AG08470 (cell line): Measurements from ENCODE around the genes ZMIZ2, MYO1G and RAMP3.

DNA sequence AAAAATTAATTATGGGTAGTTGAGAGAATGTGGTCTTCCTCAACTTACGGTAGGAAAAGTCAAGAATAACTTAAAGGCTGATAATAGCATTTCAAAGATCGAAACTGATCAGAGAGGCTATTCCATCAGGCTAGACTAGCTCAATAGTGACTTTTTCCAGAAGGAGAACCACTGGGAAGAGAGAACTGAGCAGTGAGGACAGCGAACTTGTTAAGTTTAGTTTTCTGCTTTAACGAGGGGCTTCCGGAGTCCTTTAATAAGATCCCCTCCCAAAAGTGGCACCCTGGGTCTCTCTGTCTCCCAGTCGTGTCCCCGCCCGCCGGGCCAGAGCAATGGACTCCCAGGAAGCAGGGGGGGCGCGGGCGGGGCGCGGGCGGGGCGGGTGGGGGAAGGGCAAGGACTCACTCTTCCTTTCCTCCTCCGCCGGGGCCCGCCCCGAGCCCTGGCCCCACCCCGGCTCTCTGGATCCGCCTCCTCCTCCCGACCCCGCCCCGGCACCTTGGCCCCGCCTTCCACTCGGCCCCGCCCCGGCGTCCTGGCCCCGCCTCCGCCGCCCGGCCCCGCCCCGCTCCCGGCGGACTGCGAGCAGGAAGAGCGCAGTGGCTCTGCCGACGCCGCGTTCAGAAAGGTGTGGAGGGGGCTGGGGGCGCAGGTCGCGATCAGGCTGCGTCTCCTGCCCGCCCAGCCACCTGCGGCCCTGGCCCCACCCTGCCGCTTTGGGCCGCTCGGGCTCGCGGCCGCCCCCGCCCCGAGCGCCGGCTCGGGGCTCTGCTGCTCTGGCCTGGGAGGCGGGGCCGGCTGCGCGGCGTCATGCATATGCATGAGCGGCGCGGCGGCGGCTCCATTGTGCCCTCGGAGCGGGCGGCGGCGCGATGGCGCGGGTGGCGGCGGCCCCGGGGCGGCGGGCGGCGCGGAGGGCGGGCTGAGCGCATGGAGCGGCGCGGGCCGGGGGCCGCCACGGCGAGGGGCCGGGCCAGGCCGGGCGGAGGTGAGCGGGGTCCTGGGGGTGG is at the start of gene ZMIZ2:
Gene ZMIZ2, plus strand, starts transcription at position 844 of the 1,010 bp plus-strand sequence.
- RRBS: 1% methylated on average over 44 of the region's 100 CpGs

- RRBS: no CpG with 5 or more reads among the region's 3 CpGs
These were observed 18.1 kb downstream of the PURB start for GRCh38 chr7:44867134-44867793.

DNA sequence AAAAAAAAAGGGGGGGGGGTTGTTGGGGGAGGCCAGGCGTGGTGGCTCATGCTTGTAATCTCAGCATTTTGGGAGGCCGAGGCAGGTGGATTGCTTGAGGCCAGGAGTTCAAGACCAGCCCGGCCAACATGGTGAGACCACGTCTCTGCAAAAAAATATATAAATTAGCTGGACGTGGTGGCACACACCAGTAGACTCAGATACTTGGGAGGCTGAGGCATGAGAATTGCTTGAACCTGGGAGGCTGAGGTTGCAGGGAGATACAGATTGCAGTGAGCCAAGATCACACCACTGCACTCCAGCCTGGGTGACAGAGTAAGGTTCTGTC is 22.1 kb downstream of the MYO1G start:
- RRBS: no CpG with 5 or more reads among the region's 5 CpGs

DNA sequence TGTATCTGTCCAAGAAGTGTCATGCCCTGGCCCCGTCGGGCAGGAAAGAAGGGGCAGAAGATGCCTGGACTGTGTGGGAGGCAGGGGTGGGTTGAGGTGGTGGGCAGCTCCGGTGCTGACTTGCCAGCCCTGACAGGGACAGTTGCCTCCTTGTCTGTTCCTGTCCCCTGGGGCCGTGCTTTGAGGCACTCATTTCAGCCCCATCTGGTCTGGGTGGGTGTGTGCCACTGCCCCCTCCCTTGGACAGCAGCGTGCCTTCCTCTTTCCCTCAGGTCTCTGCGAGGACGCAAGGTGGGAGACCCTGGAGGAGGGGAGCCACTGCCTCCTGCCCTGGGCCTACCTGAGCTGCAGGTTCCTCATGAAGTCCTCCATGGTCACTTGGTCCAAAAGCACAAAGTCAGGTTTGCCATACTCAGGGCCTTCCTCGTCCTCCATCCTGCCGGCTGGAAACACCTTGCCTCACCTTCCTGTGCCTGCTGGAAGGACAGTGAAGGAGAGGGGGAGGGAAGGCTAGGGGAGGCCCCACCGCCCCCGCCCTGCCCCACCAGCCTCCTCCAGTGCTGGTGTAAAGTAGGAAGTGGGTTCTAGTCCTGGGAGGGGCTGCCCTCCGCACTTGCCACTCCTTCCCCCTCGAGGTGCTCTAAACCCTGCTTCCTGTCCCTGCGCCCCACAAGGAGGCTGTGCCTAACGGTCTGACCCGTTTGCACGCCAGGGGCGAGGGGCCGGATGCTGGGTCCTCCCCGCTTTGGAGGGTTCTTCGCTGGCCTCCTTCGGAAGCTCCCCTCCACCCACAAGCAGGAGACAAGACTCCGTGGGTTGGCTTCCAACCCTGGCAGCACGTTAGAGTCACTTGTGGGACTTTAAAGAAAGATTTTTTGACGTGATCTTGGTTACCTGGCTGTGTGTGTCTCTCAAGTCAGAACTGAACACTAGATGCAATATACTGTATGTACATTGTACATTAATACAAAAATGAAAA is at the start of gene MYO1G:
Gene MYO1G, minus strand, starts transcription at position 489 of the 979 bp plus-strand sequence.
- RRBS: no CpG with 5 or more reads among the region's 25 CpGs

DNA sequence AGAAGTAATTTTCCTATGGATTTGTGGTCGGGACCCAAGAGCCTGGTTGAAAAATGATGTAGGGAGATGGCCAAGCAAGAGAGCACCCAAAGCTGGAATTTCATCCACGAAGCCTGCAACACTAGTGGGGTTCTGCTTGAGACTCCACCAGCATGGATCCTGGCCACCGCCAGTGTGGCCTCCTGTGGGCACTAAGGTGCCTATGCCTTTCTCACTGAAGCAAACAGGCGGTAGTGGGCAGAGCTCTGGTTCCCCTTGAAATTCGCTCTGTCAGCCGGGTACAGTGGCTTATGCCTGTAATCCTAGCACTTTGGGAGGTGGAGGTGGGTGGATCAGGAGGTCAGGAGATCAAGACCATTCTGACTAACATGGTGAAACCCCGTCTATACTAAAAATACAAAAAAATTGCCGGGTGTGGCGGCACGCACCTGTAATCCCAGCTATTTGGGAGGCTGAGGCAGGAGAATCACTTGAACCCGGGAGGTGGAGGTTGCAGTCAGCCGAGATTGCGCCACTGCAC is 28.2 kb downstream of the CCM2 start:
- RRBS: no CpG with 5 or more reads among the region's 13 CpGs

DNA sequence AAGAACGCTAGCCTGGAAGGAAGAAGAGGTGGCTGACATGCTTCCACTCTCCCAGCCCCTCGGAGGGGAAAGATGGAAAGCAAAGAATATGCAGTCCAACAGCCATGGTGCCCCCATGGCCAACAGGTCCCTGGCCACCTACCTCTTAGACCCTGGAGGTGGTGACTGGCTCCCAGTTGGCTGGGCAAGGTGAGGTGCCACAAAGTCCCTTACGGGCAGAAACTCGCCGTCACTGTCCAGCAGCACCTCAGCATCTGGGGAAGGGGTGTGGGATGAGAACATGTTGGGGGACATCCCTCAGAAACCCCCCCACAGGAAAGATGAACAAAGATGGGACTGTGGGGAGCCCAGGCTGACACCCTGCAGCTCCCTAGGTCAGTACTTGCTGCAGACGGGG is 10.1 kb downstream of the TBRG4 start:
- RRBS: no CpG with 5 or more reads among the region's 6 CpGs

DNA sequence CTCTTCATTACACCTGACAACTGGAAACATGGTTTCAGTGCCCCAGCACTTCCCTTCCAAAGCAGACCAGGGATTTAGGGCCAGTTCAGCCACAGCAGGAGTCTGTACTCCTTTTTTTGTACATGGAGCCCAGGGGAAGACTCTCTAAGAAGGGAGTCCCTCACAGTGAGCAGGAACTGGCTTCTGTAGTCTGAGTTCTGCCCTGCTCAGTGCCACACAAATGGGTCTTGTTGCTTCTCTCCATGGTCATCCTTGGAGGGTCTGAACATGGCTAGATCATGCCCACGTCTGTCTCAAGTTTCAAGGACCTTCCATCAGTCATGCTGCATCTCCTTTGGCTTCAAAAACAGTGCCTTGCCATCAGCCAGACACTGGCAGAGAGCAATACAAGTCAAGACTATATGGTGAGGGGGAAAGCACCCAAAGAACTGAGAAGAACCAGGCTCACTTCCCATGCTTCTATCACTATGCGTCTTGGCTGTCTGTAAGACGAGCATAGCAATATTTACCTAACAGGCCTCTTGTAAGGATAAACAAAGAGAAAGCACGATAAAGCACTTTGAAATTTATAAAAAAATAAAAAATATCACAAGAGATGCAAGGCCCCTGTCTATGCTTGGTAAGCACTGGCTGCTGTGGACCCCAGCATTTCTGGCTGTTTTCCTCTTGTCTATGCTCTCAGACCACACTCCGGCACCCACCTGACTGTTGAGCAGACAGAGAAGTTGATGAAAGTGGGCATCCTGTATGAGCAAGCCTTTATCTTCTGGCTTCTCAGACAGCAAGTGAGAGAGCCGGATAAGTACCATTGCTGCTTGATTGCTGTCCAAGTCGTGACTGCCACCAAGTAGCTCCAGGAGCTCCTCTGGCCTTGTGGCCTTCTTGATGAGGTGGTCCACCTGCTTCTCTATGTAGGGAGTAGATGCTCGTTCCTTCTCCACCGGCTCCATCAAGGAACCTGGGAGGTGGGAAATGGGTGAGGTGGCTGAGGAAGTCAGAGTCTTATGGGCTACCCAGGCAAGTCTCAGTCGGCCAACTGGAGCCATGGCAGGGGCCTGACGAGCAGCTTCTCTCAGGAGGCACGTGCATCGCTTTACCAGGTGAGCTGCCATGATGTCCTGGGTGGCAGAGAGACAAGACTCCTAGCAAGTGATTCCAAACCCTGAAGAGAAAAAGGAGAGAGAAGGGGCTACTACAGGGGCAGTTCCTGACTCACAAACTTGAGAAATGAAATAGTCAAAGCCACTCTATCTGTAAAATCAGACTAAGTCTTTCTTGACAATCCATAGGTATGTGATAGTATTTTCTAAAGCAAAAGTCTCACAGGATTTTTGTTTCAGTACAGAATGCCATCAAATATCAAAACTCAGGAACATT is 2.9 kb downstream of the TBRG4 start:
- RRBS: 94% methylated on average over 2 of the region's 13 CpGs

DNA sequence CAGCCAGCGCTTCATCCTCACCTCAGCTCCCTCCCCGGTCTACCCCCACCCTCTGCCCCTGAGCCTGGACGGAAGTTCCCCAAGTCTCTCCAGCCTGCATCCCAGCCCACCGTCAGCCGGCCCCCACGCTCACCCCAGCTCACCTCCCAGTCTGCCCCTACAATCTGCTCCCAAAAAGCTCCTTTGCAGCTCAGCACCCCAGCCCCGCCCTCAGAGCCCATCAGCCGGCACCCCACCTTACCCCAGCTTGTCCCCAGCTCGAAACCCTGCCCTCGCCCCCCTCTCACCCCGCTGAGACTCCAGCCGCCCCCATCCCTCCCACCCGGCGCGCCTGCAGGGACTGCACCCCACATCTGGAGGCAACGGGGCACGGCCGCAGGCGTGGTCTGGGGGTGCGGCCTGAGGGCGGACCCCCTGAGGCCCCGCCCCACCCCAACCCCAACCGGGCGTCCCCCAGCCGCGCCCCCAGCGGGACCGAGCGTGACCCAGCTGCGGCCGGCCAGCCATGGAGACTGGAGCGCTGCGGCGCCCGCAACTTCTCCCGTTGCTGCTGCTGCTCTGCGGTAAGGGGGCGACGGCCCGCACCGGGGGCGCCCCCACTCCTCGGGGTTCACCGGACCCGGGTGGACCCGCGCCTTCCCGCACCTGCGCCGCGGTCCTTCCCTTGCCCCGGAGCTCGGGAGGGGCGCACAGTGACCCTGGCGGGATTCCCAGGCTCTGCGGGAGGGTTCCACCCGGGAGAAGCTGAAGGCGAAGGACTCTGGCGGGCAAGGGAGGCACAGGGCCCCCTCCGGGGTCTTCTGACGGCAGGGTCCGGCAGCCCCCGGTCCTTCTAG is at the start of gene RAMP3:
Gene RAMP3, plus strand, starts transcription at position 468 of the 836 bp plus-strand sequence.
- RRBS: 5% methylated on average over 44 of the region's 63 CpGs

GRCh38 chr7:45881712-45882488 is 6.4 kb upstream of the IGFBP1 start:
- RRBS: no CpG with 5 or more reads among the region's 14 CpGs

- RRBS: no CpG with 5 or more reads among the region's 8 CpGs
These were observed 3.6 kb downstream of the IGFBP1 start for GRCh38 chr7:45891792-45892344.

DNA sequence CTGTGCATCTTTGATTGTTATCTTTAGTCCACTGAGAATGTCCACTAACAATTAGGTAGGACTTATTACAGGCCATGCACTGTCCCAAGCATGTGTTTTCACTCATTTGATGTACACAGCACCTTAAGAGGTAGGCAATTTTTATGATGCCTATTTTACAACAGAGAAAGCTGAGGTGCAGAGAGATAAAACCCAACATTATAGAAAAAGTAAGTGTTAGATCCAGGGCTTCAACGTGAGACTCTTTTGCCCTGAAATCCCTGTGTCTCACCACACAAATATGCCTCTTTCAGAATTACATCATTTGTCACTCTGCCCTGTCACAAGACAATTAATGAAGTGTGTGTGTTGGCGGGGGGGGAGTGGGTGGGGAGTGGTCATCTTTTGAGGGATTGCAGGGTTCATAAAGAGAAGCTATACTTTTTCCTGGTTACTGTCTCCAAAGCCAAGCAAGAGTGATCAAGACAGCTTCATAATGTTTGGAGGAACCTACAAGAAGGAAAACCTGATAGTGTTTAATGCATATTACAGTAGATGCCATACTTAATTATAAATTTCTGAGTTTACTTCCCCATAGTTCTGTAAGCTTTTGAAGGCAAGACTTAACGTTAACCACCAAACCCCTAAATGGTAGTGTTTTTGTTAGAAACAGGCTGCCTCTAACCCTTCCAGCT is 637.7 kb upstream of the IGFBP3 start:
- RRBS: no CpG with 5 or more reads among the region's 3 CpGs

DNA sequence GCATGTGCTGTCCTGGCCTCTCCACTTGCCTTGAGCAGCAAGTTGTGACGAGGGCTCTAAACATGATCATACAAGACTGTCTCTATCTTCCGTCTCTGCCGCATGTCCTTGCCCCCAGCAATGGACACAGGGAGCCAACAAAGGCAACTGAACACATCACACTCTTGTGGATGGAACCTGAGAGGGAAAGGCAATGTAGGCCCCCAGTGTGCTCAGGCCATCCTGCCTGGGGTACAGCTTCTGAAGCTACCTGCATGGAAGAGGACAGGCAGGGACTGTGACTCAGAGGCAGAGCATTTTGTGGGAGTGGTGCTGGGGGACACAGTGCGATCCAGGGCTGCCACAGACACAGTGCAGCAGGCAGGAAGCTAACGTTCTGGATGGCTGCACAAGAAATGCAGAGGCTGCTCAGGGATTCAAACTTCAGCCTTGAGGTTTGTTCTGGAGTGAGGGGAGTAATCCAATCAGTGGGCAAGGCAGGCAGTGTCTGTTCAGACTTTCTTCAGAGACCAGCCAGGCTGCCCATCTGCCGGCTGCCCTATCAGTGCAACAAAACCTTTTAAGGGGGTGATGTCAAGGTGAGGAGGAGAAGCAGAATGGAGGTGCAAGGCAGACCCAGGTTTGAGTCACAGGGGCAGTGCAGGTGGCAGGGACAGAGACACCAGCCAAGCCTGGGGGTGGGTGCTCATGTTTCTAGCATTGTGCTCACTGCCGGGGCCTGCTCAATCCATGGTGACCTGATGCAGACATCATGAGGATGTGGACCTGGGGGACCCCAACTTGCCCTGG is 648.1 kb upstream of the IGFBP3 start:
- RRBS: no CpG with 5 or more reads among the region's 7 CpGs

GRCh38 chr7:46603712-46604483 is 682.8 kb upstream of the IGFBP3 start:
- RRBS: no CpG with 5 or more reads among the region's 13 CpGs

- RRBS: no CpG with 5 or more reads among the region's 3 CpGs
These were observed 774.0 kb upstream of the IGFBP3 start for GRCh38 chr7:46695002-46695641.

- RRBS: no CpG with 5 or more reads among the region's 3 CpGs
These were observed 817.8 kb downstream of the TNS3 start for GRCh38 chr7:46763853-46764692.

GRCh38 chr7:47181702-47182399 is 400.1 kb downstream of the TNS3 start:
- RRBS: no CpG with 5 or more reads among the region's 5 CpGs

GRCh38 chr7:47294876-47295262 is 287.0 kb downstream of the TNS3 start:
- RRBS: no CpG with 5 or more reads among the region's 4 CpGs

DNA sequence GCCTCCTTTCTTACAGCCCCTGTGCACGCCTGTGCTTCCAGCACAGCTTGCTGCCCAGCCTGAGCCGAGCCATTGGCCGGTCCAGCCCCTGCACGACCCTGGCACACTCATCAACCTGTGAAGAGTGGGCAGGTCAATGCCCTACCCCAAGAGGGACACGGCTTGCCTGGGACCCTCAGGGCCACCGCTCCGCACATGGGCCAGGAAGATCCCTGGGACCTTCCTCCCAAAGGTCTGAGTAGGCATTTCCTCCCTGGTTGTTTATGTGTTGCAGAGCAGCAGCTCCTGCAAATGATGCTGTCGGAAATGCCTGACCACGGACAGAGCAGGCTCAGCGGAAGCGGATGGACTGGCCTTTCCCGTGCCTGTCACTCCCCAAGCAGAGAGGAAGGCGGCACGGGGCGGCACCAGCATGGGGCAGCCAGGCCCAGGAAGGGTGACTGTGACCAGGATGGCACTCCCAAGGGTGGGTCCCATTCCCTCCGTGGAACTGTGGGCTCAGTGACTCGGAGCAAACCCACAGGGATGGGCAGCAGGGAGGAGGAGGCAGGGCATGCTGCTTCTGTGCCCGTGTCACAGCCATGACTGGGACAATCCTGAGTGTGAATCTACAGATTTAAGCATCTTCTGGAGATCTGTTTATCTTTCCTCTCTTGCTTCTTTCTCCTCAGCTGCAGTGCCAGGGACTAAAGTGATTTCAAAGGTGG is 252.4 kb downstream of the TNS3 start:
- RRBS: no CpG with 5 or more reads among the region's 18 CpGs

DNA sequence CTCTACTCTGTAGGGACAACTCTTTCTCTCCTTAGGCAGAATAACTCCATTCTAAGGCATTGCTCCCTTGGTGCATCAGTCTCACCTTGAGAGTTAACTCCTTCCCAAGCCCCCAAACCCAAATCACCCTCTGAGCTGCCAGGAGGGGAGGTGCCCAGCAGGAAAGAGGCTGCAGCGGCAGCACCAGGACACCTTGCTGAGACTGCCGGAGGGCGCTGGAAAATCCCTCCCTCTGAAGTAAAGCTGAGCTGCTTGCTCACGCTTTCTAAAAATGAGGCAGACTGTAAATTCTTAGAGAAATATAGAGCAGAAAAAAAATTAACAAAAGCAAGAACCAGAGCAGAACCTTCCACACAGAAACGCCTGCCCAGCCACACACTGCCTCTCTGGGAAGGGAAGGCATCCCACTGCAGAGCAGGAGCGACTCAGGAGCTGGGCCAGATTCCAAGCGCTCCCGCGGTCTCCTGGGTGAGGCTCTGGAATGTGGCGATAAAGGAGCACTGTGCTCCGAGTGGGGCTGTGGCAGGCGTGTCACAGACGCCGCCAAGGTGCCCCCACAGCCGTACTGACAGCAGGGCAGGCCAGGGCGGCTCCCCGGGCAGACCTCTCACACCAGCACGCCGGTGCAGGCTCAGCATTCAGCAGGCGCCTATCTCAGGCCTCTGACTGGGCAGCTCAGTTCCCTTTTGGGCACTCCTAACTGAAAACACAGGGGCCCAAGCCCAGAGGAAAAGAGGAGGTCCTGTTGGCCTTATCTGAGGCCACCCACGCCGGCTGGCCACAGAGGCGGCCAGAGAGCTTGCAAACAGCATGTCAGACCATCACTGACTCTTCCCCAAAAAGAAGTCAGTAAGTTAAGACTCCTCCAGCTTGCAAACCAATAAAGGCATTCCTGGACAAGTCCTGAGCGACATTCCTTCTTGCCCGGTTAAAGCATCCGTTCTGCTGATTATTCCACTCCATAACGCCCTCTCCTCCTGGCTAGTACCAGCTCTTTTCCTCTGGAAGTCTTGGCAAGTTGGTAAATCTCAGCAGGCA is 202.0 kb downstream of the TNS3 start:
- RRBS: no CpG with 5 or more reads among the region's 27 CpGs

DNA sequence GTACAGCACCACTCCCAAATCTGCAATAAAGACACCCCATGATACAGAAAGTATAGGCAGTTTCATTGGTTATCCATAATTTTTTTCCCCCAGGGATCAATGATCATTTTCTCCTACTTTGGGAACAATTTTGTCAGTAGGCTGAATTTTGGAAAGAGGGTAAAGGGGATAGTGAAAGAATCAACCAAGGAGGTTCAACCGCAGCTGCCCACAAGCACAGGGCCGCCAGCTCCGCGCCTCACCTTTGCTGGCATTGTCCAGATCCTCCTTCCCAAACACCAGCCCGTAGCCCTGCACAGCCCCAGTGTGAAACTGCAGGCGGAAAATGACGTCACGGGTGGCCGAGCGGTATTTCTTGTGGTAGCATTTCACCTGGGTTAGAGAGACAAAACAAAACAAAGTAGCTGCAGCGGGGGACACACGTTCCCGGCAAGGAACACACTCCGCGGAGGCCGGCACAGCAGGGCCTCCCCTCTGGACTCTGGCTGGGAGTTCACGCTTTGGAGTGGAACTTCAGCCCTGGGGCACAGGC is 181.3 kb downstream of the TNS3 start:
- RRBS: no CpG with 5 or more reads among the region's 17 CpGs